Measurements from ENCODE around the genes EEF1B2, METTL21A and RPE.

GRCh38 chr2:206147331-206147980 lies 11.8 kb downstream of the NDUFS1 start:
- PRO-cap, result no peak

- PRO-cap, result no peak
These were observed 397 bp downstream of the NDUFS1 start for GRCh38 chr2:206158856-206159238.

- PRO-cap, result bidirectional peak, plus-strand start at chr2:206159635, minus-strand start at chr2:206159382; bidirectional peak, plus-strand start at chr2:206159896, minus-strand start at chr2:206159805; bidirectional peak, plus-strand start at chr2:206160189, minus-strand start at chr2:206160082
These were observed at the start of gene EEF1B2 for GRCh38 chr2:206159239-206160348. EEF1B2 (plus strand) TSS chr2:206159895.

GRCh38 chr2:206411017-206411316 lies 32.4 kb upstream of the ADAM23 start:
- PRO-cap, result no peak

DNA sequence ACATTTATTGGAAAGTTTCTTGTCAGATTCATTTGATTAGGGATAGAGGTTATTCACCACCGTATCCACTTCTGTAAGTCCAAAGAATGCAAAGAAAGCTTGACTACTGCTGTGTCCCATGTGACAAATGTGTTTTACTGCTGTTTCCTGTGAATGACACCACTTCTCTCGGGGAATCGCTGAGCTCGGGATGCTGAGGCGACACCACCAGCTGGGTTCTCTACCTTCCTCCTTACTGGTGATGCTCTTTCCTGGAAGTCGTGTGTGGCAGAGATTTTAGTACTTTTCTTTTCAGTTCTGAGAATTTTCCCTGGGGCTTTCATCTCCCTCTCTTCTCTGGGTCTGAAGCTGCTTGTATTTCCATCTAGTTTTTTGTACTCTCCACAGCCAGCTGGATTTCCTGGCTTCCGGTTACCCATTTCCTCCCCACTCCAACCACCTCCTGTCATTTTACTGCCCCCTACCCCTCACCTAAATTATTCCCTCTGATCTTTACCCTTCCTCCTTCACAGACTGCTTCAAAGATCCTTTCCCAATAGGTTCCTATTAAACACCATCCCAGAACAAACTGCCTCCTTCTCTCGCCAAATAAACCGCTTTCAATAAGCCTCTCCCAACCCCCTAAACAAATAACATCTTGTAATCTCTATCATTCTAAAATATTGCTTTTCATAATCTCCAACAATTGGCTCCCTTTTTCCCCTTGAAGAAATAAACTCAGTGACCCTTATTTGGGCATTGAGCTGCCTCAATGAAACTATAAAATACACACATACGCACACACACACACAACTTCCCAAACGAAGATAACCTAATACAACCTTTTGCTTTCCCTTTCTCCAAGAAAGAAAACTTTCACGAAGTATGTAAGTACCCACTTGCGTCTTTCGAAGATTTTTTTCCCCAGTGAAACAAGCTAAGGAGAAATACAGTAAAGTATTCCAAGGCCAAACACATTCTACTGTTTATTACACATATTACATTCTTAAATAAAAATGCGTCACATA lies 91.3 kb downstream of the KLF7 start:
- PRO-cap, result no peak

DNA sequence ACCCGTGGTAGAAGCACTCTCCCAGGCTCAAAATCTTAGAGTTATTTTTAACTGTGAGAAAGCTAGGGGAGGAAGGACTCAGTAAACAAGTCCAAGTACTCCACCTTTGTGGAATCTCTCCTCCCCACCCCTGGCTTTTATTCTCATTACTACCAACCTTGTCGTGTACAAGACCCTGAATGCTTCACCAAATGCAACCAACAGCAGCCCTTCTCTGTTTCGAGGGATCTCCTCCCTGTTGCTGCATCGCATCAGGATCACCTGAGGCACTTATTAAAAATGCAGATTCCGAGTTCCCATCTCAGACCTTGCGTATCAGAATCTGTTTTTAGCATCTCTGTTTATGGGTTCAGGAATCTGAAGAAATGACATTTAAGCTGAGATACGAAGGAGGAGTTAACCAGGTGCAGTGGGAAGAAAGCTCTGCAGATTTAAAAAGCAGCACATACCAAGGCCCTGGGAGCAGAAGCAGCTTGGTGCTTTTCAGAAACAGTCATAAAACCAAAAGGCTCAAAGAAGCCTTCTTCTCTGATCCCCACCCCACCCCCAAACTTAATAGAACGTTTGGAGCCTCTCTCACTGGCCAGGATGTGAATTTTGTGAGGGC lies 69.5 kb downstream of the KLF7 start:
- PRO-cap, result no peak

DNA sequence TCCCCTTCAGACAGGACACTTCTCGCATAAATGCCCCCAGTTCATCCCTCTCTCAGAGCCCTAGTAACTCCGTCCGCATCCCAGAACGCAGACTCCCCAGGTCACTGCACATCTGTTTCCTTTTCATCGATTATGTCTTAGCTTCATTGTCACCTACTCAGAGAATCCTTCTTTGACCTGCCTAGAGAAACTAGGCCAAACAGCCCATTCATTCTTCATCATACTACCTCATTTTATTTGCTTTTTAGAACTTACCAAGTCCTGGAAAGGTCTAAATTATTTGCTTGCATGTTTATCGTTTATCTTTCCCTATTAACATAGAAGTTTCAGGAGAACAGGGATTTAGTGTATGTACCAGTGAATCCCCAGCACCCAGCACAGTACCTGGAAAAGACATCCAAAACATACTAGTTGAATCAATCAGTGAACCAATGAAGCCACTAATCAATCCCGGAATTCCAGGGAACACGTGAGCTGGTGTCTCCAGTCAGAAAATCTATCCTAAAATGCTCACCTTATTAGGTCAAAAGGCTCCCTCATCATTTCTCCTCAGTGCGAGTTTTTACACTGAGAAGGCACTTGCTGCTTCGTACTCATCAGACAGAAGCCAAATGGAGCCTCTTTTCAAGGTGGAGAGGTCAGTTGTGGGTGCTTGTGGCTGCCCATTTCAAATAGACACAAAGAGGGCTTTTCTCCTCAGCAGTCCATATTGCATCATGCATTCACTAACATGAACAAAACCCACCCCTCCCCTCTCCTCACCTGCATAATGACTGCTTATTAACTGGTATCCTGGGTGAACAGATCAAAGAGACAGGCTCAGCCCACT lies 29.2 kb downstream of the KLF7 start:
- PRO-cap, result no peak

- PRO-cap, result no peak
These were observed 9.8 kb downstream of the KLF7 start for GRCh38 chr2:207155979-207156378.

- PRO-cap, result no peak
These were observed 9.3 kb downstream of the KLF7 start for GRCh38 chr2:207156379-207156997.

DNA sequence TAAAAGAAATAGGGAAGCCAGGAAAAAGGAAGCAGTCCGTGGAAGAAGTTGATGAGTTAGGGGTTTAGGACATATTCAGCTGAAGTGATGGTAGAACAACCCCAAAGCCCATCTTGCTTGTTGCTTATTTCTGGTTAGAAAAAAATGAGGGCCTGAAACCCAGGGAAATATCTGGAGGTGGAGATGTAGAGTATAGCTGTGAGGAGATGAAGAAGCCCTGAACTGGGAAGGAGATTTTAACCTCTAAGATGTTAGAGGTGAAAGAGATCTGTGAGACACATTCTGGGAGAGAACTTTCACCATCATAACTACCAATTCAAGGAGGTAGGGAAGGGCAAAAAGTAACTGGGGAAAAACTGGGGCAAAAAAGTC lies 7.9 kb downstream of the KLF7 start:
- PRO-cap, result no peak

GRCh38 chr2:207528272-207528765 lies 1.4 kb upstream of the CREB1 start:
- PRO-cap, result no peak

DNA sequence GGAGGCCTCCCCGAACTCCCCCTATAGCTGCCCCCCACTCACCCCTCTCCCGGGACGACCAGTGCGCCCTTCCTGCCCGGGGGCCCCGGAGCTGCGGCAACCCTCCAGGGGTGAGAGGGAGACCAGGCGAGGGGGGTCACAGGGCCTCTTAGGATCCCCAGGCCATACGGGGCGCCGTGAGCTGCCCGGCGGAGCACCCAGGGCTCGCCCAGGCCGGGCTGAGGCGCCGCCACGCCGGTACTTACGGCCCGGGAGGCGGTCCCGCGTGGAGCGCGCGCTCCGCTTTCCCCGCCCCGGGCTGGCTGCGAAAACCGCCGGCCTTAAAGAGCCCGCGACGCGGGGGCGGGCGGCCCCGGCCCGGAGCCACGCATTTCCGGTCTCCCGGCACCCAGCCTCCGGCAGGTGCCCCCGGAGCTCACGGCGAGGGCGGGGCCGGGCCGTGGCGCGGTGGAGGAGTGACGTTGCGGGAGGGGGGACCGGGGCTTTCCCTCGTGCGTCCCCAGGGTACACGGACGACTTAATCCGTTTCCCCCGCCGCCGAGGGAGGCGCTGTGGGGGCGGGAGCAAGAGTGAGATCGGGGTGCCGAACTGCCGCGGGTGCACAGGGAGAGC lies at the start of gene METTL21A:
TSS of gene METTL21A (minus strand) at position 375 of the 612 bp plus-strand sequence.
- PRO-cap, result bidirectional peak, plus-strand start at position 572 of the sequence, minus-strand start at position 243 of the sequence

- PRO-cap, result no peak
These were observed 100.2 kb upstream of the FZD5 start for GRCh38 chr2:207869838-207870328.

- PRO-cap, result no peak
These were observed 95.4 kb downstream of the PLEKHM3 start for GRCh38 chr2:207929976-207930328.

GRCh38 chr2:207935856-207936386 lies 89.4 kb downstream of the PLEKHM3 start:
- PRO-cap, result no peak

GRCh38 chr2:207939252-207939598 lies 86.1 kb downstream of the PLEKHM3 start:
- PRO-cap, result no peak

DNA sequence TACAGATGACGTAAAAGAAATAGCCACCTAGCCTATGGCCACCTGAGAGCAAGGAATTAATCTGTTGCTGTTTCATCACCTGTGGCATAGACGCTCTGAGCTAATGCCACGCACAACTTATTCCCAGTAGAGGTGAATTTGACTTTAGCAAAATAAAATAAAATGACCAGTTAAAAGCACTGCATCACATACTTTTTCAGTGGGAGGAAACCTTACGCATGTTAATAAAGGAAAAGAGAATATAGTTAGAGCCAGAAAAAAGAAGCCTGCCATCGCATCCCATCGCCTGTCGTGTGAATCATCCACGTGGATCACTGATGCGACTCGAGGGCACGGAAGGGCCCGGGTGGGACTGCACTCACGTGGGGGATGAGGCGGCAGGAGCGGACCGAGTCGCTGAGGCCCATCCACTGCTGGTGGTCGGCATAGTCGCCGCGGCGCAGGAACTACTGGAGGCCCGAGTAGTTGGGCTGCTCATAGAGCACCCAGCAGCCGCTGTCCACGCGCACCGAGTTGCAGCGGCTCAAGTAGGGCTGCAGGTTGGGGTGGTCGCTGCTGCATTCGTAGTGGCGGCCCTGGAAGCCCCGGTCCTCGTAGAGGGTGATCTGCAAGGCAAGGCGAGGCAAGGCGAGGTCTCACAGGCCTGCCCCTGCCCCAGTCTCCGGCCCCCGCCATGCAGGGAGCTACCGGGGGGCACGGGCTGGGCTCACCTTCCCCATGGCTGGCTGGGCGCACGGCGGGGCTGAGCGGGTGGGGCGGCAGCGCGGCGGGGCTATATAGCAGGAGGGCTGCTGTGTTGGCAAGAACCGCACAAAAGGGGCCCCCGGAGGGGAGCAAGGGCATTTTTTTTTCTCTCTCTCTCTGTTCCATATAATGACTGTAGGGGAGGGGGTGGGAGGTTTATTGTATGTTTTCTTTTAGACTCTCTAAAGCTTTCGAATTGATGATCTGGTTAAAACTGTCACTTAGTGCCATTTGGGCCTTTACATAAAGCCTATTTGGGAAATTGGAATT lies 12.1 kb downstream of the CRYGD start:
- PRO-cap, result no peak

- PRO-cap, result no peak
These were observed 49.2 kb downstream of the PIKFYVE start for GRCh38 chr2:208315088-208315894.

GRCh38 chr2:209146607-209146979 lies 277.3 kb upstream of the MAP2 start:
- PRO-cap, result no peak

- PRO-cap, result bidirectional peak, plus-strand start at chr2:210002643, minus-strand start at chr2:210002440; bidirectional peak, plus-strand start at chr2:210002891, minus-strand start at chr2:210002895; unidirectional peak, minus-strand start at chr2:210003247
These were observed at the start of gene RPE for GRCh38 chr2:210002090-210003450. RPE (plus strand) TSS chr2:210002638.